Right cardiac atrium (tissue), 1 donor: ENCODE results near the gene SELENOW.

GRCh38 chr19:46772467-46772810 is 16.0 kb downstream of the SLC1A5 start:
- PRO-cap = no peak

GRCh38 chr19:46825302-46825658 is 25.4 kb downstream of the AP2S1 start:
- PRO-cap = no peak

- PRO-cap = no peak
These were observed 3.3 kb downstream of the ARHGAP35 start for GRCh38 chr19:46863707-46864869.

DNA sequence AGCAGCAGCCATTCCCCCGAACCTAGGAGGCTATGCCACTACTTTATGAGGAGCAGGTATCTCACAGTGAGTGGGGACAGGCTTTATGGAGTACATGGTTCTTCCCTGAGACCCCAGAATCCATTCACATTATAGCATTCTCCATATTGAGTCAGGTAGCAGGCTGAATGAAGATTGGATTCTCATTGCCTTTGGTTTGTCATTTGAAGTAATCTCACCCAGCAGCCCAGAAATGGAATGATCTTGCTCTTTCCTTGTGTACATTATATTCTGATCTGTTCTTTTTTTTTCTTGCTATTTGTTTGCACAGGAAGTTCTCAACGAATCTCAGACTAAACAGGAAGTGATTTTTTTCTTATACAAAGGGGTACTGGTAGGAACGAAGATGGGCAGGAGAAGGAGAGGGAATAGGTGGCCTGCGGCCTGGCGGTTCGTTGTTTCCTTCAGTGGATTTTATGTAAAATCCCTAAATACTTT is 74.4 kb downstream of the ARHGAP35 start:
- PRO-cap = no peak

- PRO-cap = no peak
These were observed 51.8 kb upstream of the NPAS1 start for GRCh38 chr19:46967759-46968394.

- PRO-cap = bidirectional peak, plus-strand start at chr19:46993319, minus-strand start at chr19:46993173
These were observed 26.6 kb upstream of the NPAS1 start for GRCh38 chr19:46992978-46993467.

DNA sequence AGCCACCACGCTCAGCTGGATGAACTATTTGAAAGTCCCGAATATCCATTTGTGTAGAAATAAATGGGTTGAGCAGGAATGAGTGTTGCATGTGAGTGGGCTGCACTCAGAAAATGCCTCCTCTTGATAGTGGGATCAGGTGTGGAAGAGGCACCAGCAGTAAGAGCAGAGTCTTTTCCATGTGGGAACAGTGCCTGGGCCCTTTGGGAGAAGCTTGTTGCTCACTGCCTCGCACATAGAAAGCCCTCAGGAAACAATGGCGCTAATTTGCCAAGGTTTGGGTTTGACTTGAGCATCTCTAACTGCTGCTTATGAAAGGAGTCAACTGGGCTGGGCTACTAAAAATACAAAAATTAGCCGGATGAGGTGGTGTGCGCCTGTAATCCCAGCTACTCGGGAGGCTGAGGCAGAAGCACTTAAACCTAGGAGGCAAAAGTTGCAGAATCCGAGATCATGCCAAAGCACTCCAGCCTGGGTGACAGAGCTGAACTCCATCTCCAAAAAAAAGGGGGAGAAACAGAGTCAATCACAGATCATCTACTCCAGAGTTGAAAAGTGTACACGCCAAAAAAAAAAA is 41.7 kb downstream of the SAE1 start:
- PRO-cap = no peak

GRCh38 chr19:47240906-47241603 is 10.1 kb upstream of the BBC3 start:
- PRO-cap = no peak

GRCh38 chr19:47271990-47272635 is 2.6 kb upstream of the INAFM1 start:
- PRO-cap = no peak

- PRO-cap = no peak
These were observed 5.7 kb downstream of the C5AR1 start for GRCh38 chr19:47315070-47316079.

DNA sequence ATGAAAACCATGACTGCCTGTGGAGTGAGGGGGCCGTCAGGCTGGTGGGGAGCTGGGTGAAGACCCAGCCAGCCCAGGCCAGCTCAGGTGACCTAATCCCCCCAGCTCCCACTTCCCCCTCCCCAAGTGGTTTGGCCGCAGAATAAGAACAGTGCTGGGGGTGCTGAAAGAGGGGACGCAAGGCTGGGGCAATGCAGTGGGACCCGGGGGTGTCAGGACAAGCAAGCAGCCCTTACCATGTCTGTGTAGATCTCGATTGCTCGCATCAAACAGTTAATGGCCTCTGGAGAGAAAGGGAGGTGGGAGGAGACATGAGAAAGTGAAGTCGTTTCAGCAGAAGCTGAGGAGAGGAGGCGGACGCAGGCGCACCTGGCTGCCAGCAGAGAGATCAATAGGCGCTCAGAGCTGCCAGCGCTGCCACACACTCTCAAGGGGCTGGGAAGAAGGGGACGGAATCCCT is 11.3 kb upstream of the KPTN start:
- PRO-cap = no peak

- PRO-cap = no peak
These were observed 13.6 kb downstream of the NAPA start for GRCh38 chr19:47500971-47501883.

GRCh38 chr19:47511059-47511536 is 3.8 kb downstream of the NAPA start:
- PRO-cap = no peak

GRCh38 chr19:47514070-47514712 is 672 bp downstream of the NAPA start:
- PRO-cap = no peak

GRCh38 chr19:47549266-47549854 is 23.6 kb downstream of the ZNF541 start:
- PRO-cap = no peak

DNA sequence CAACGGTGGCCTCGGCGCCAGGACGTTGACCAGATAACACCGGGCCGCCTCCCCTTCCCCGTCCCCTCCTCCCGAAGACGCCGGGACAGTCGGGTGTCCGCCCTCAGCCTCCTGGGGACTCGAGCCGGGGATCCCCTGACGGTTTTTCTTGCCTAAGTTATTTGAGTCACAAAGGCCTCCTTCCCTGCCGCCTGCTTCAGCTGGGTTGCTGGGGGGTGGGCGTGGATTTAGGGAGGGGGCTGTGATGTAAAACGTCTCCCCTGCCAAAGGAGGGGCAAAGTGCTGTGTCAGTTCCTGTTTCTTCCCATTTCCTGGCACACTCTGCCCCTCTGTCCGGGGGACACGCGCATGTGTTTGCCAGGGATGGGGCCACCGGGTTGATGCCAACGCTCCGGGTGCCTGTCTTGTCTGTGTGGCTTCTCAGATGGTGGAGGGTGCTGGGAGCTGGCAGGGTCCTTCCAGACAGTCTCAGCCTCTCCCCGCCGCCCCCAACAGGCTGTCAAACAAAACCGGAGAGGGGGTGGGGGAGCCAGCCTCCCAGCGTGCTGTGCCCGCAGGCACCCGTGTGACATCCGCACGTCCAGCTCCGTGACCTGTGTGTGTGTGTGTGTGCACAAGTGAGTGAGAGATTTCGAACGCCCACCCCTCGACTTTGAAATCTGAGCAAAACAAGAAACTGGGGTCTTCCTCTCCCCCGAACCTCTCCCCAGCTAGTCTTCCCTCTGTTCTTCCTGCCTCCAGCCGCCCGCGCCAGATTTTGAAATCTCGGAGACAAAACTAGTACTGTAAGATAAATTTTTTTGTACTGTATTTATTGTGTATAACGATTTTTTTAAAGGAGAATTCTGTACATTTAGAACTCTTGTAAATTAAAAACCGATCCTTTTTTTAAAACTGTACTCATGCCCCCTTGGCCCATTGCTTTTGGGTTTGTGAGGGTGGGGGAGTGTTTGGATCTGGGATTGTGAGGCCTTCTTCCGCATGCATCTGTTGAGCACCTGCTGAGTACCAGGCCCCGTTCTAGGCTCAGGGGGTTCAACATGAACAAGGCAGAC is 10.5 kb upstream of the EHD2 start:
- PRO-cap = no peak

DNA sequence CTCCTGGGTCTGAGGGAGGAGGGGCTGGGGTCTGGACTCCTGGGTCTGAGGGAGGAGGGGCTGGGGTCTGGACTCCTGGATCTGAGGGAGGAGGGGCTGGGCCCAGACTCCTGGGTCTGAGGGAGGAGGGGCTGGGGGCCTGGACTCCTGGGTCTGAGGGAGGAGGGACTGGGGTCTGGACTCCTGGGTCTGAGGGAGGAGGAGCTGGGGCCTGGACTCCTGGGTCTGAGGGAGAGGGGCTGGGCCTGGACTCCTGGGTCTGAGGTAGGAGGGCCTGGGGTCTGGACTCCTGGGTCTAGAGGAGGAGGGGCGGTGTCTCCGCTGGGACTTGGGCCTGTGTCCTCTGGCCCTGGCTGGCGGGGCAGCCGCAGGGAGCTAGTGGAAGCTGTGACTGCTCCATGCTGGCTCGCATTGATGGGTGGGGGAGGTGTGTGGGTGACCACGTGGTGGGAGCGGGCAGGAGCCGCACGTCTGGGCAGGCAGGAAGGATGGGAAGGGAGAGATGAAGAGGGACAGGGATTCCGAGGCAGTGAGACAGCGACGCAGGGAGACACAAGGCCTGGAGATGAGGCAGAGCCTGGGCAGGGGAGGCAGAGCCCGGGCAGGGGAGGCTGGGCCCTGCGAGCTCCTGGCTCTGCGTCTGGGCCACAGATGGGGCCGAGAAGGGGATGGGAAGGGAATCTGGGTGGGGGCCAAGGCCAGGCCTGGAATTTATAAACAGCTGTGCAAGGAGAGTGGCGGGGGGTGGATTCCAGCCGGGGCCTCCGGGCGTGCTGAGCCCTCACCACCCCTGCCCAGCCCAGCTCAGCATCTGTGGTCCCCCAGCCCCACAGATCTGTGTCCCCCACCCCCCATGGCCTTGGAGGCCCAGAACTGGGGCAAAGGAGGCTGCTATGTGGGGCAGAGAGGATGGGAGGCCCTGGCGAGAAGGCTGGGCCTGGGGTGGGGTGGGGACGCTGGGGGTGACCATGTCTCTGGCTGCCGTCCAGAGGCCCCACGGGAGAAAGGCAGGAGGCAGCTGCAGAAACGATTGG is 5.8 kb downstream of the EHD2 start:
- PRO-cap = no peak

- PRO-cap = no peak
These were observed 5.3 kb downstream of the NOP53 start for GRCh38 chr19:47750615-47751153.

DNA sequence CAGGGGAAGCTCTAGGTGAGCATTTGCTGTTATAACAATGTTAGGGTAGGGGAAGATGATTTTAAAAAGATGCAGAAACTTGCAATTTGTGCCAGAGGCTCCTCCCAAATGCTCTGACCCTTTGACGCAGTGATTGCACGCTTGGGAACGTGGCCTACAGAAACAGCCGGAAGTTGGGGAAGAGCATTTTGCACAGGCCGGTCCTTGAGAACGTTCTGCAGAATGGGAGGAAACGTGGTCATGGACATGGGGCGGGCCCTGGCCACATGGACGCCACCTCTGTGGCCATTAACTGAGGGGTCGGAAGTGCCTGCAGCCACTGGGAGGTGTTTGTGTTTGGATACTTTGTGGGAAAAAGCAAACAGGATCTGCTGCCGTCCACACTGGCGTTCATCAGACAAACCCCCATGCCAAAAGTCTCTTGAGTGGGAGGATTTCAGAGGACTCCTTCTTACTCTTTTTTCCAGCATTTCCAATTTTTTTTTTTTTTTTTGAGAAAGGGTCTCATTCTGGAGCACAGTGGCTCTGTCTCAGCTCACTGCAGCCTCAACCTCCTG is 15.5 kb upstream of the SELENOW start:
- PRO-cap = no peak

- PRO-cap = bidirectional peak, plus-strand start at chr19:47778709, minus-strand start at chr19:47778381
These were observed at the start of gene SELENOW for GRCh38 chr19:47778109-47778952. TSS of gene SELENOW (plus strand) at chr19:47778703.